ENCODE measurements around the genes SOWAHD, RHOXF2, CUL4B and CT47A10.

DNA sequence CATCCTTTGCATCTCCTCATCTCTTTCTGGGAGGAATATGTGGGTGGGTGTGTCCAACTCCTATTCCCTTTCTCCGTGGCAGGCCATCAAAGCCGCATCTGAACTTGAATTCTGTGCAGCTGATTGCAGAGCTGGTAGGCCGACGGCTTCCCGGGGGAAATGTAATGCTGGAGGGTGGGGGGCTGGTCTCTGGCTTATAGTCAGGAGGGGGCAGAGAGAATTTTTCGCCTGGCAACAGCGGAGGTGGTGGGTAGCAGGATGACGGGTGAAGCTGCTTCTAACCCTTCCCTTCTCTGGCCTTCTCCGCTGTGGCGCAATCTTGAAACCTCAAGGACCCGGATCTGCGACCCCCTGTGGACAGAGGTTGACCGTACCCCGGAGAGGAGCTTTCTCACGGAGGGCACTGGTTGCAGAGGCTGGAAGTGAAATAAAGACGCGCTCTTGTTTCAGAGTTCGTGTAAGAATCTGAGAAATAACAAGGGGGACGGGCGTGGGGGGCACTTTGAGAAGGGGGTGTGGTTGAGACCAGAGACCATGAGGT is 703 bp downstream of the ZCCHC12 start:
- PRO-cap: no peak
- RRBS, 2 experiments: no CpG with 5 or more reads among the region's 20 CpGs

GRCh38 chrX:118884439-118885240 is 61.0 kb downstream of the ZCCHC12 start:
- PRO-cap: no peak
- RRBS, 2 experiments: no CpG with 5 or more reads among the region's 13 CpGs

GRCh38 chrX:119573506-119574272 is 674 bp upstream of the UBE2A start:
- PRO-cap: no peak
- RRBS, 2 experiments: 22 to 24% methylated on average over 4 of the region's 23 CpGs

GRCh38 chrX:119757680-119758652 is at the start of gene SOWAHD:
Gene SOWAHD, plus strand, starts transcription at chrX:119758588.
- PRO-cap: no peak
- RRBS, 2 experiments: 21 to 24% methylated on average over 3 to 10 of the region's 60 CpGs

- PRO-cap: no peak
- RRBS, 2 experiments: no CpG with 5 or more reads among the region's 14 CpGs
Measured at GRCh38 chrX:119837686-119838823, 14.7 kb downstream of the UPF3B start.

DNA sequence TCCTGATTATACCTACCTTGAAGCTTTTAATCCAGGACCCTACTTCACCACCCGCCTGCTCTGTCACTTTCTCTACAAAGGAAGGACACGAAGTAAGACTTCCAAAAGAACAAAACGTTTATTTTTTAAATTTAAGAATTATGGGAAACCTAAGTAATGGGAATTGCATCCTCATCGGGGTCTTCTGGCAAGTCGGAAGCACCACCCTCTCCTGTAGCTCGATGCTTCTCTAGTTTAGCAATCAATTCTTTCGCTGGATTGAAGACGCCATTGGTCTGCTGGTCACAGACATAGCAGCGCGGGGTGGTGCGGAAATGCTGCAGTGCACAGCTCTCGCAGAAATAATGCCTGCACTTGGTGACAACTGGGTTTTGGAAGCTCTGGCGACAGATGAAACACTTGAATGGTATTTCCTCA is 1.1 kb downstream of the RNF113A start:
- PRO-cap: bidirectional peak, plus-strand start outside the sequence, minus-strand start at position 346 of the sequence
- RRBS, 2 experiments: no CpG with 5 or more reads among the region's 13 CpGs

DNA sequence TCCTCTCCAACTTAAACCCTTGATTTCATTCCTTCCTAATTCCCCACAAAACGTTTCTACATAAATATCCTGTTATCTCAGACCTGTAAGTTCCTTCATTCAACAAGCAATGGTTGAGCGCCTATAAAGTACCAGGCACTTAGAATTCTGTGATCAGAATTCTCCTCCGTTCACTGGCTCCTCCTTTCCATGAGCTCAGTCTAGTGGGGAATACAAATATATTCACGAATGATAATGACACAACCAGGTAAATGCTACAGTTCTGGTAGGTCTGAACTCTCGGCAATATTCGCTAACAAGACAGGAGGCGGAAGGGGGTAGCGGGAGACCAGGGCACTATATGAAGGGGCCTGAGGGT is 889 bp downstream of the NKAP start:
- PRO-cap: no peak
- RRBS, 2 experiments: no CpG with 5 or more reads among the region's 8 CpGs

- PRO-cap: no peak
- RRBS, 2 experiments: no CpG with 5 or more reads among the region's 20 CpGs
Measured at GRCh38 chrX:120158362-120158918, at the start of gene RHOXF2. Gene RHOXF2, plus strand, starts transcription at chrX:120158613.

- PRO-cap: no peak
- RRBS, 2 experiments: no CpG with 5 or more reads among the region's 4 CpGs
Measured at GRCh38 chrX:120536804-120537284, 23.9 kb downstream of the CUL4B start.

DNA sequence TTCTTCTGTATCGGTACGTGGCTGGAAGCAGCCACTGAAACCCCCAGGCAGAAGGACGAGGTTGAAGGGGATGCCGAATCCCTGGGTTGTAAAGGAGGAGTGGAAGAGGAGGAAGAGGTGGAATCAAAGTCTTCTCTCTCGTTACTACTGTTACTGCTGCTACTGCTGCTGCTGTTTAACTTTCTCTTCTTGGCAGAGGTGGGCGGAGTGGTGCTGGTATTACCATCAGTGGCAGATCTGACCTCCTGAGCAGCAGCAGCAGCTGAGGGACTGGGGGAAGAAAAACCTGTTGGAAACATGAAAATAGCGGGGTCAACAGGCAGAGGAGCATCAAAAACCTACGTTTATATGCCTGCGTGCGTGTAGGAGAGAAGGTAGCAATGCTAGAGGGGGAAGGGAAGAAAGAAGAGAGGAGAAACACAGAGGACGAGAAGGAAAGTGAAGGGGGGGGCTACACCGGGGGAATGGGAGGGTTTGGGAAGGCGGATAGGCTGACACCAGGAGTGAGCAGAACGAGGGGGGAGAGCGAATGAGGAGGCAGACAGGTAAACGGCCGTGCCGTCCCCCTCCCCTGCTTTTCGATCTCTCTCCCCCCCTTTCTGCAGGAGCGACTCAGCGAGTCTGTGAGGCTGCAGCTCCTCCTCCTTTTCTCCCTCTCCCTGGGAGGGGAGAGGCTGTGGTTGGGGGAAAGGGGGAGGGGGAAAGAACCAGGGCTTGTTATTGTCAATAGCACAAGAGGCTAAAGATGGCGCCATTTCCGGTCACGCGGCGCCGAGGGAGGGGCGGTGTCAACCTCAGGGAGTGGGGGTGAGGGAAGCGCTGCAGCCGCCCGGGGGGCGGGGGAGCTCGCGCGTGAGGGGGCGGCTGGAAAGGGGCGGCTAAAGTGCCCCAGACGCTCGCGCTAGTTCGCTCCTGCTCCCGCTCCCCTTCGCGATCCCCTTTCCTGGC is at the start of gene CUL4B:
Gene CUL4B, minus strand, starts transcription at position 623 of the 948 bp plus-strand sequence.
- PRO-cap: bidirectional peak, plus-strand start at position 225 of the sequence, minus-strand start at position 155 of the sequence; unidirectional peak, plus-strand start at position 510 of the sequence
- RRBS, 2 experiments: 19 to 20% methylated on average over 9 of the region's 44 CpGs

DNA sequence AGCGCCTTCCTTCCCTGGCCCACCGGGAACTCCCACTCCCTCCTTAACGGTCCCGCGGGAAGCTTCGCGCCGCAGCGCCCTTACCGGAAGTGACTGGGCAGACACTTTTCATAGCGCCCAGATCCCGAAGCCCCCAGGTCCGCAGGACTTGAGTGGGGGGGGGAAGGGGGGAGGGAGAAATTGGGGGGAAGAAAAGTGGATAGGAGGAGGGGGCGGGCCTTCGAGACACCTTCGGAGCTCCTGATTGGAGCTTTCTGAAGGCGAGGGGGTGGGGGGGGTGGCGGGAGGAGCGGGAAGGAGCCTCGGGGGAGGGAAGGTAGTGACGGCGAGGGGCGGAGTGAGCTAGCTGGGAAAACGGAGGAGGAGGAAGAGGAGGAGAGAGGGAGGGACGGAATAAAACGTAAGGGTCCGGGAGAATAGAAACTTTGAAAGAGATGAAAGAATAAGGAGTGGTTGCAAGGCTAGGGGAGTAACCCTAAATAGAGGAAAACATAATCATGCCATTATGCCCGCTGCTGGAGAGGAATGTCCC is 592 bp upstream of the CUL4B start:
- PRO-cap: bidirectional peak, plus-strand start at position 423 of the sequence, minus-strand start at position 91 of the sequence
- RRBS, 2 experiments: 18 to 23% methylated on average over 9 of the region's 28 CpGs

DNA sequence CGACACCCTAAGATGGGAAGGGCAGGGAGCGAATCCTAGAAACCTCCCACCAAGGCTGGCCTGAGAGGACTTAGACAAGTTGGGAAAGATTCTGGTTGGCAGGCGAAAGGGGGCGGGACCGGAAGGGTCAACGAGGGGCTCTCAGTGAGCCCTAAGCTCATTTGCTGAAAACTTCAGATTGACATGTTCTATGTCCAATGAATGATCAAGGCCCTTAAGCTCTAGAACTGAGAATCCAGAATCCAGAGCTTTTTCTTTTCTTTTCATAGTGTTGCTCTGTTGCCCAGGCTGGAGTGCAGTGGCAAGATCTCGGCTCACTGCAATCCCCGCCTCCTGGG is at the start of gene CT47A10:
Gene CT47A10, minus strand, starts transcription at position 100 of the 338 bp plus-strand sequence.
- PRO-cap: no peak
- RRBS, 2 experiments: no CpG with 5 or more reads among the region's 8 CpGs

DNA sequence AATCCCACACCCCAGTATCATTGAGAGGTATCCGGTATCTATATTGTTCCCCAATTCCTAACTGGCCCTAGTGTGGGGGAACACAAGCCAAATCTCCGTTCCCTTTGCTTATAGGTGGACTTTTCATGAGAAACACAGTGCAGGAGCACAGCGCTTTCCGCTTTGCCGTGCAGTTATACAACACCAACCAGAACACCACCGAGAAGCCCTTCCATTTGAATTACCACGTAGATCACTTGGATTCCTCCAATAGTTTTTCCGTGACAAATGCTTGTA is 1.6 kb downstream of the GRIA3 start:
- PRO-cap: no peak
- RRBS, 2 experiments: no CpG with 5 or more reads among the region's 8 CpGs

DNA sequence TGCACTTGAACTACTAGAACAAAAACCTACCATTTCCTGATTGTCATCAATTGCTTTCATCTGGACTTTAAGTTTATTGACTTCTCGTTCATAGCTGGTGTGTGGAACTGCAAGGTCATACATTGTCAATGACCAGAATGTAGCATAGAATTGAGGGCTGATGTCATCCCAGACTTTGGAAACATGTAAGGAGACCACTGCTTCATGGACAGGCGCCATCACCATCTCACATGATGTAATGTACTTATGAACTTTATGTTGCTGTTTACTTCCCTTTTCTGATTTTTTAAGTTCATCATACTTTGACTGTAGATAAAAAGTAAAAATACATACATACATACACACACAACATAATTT is 105.2 kb downstream of the THOC2 start:
- PRO-cap: no peak
- RRBS, 2 experiments: no CpG with 5 or more reads among the region's 2 CpGs

GRCh38 chrX:123764765-123765683 is 32.2 kb upstream of the THOC2 start:
- PRO-cap: no peak
- RRBS, 2 experiments: no CpG with 5 or more reads among the region's 38 CpGs

GRCh38 chrX:124194725-124195371 is 137.6 kb upstream of the TEX13D start:
- PRO-cap: no peak
- RRBS, 2 experiments: no CpG with 5 or more reads among the region's 12 CpGs

DNA sequence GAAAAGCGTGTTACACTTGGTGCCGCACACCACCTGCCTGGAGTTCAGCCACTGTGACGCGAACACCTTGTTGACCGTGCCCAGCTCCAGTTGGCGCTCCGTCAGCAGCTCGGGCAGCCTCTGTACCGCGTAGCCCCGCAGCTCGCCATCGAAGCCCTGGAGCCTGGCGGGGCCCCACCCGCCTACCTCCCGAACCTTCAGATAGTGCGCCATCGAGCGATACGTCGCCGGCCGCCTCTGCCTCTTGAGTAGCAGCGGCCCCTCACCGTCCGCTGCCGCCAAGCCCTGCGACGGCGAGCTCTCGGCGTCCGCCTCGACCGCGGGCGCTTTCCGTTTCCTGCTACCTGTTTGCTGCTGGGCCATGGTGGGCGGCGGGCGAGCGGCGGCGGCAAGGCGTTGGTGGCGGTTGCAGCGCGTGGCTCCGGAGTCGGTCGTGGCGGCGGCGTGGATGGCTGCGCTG is 338 bp downstream of the DCAF12L1 start:
- PRO-cap: no peak
- RRBS, 2 experiments: 19 to 20% methylated on average over 7 of the region's 55 CpGs

DNA sequence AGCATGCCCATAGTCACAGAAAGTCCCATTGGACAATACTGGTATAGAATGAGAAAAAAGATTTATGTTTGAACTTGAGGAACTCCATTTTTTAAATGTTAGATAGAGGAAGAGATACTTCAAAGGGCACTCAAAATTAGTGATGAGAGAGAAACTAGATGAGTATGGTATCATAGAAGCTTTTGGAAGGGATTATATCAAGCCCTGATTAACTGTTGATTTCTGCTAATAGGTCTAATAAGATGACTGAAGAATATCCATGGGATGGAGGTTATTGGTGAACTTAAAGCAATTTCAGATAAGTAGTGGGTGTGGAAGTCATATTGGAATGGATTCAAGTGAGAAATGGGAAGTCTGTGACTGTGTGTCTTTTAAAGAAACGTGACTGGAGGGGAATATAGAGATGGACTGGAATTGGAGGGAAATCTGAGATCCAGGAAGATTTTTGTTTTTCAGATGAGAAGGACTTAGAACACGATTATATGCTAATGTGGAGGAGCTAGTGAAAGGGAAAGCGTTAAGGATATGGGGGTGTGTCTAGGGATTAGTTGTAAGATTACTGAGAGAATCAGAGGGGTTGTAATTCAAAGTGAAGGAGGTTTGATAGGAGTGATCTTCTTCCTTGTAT is 13.1 kb downstream of the OCRL start:
- PRO-cap: no peak
- RRBS, 2 experiments: no CpG with 5 or more reads among the region's 3 CpGs

- PRO-cap: no peak
- RRBS, 2 experiments: no CpG with 5 or more reads among the region's 15 CpGs
Measured at GRCh38 chrX:129605745-129606262, 49.0 kb downstream of the APLN start.

DNA sequence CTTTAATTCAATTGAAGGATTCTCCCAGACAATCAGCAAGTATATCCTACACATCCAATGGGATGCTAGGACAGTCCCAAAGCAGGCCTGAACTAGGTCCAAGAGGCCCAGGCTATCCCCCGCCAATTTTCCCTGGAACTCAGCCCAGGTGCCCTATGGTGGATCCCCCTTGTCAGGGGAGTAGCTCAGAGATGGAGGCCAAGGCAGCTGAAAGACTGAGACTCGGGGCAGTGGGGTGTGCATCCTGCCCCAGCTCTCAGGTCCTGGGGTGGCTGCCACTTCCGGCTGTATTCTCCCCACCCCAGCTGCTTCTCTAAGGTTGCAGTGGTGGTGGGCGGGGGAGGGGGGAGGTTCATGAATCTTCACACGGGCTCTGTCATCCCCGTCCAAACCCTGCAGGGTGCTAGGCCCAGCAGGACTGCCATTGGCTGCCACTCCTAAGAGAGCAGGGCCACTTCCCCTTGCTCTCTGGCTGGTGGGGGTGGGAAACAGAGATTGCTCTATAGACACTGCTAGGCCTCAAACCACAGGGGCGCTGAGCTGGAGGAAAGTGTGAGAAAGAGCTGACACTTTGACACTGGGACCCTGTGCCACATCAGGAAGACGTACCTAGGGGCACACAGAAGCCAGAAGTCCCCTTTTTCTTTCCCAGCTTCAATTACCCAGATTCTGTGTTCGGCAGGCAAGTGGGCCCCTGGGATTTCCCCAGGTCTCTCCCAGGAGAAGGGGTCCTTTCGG is 1.5 kb downstream of the SASH3 start:
- PRO-cap: no peak
- RRBS, 2 experiments: no CpG with 5 or more reads among the region's 10 CpGs